CD14-positive monocyte (primary cell): ENCODE data around the gene C2orf88.

- CAGE, long polyA plus RNA: no peak
These were observed 28.4 kb downstream of the ANKAR start for GRCh38 chr2:189702680-189703442.

DNA sequence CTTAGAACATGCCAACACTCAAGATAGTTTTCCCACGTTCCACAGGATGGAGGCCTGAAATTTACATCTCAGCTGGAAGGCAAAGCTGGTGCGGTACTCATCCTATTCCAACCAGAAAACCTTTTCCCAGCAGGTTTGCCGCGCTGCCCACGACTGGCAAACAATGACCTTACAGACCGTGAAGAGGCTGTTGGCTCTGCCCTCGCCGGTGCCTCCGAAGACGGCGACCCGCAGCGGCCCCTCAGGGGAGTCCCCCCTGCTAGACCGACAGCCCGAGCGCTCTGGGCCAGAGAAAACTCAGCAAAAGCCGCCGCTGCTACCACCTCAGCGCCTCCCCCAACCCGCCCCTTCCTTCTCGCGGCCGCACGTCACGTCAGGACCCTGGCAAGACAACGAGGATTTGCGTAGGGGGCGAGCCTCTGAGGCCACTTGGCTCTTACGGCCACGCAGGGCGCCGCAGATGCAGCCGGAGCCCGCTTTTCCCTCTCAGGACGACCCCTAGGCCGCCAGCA is 381 bp downstream of the ORMDL1 start:
- CAGE, long polyA plus RNA: no peak

DNA sequence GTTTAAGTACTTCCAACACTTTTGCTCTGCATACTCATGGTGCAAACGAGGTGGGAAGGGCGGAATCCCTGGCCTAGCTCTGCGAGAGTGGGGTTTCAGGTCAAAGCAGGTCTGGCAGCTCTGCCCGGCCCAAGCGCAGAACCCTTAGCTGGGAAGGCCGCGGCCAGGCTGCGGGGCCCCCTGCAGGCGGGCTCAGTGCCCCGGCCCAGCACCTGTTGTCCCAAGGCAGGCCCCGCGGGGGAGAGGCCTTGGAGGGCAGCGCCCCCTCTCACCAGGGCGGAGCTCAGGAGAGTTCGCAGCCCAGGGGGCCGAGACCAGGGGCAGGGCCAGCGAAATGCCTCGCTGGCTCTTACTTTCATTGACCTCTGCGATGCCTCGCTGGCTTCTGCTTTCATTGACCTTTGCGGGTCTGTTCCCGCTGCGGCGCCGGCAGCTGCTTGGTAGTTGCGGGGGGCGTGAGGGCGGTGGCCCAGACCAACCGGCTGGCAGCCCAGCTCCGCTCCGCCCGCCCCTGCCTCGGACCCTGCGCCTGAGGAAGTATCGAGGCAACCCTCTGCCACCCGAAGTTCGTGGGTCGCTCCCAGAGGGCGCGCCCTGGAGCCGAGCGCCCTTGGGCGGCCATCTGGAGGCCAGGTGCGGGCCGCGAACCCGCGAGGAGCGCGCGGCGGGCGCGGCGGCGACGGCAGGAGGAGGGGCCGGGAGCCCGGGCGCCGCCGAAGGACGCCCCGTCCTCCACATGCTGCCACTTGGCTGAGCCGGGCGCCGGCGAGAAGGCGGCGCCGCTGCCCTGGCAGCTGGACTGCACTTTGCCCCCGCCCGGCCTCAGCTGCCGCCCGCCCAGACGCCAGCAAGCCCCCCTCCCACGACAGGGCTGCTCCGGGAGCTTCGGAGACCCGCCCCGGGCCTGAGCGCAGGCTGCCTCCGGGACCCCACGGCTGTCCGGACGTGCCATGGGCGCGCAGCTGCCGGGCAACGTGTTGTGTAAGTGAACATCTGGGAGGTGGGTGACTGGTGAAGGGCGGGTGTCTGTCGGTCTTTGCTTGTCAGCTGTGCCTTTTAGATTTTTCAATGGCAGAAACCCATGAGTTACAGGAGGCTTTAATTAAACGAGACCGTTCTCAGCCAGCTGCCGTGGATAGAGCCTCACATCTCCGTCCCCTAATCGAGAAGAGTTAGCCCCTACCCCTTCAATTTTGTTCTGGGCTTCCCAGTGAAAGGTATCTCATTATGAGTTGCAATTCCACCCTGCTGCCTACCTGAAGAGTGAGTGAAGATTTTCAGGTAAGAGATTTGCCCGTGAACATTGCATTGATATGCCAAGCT is at the start of gene C2orf88:
C2orf88 (plus strand) TSS at position 735 of the 1,323 bp plus-strand sequence.
- CAGE, long polyA plus RNA: no peak

DNA sequence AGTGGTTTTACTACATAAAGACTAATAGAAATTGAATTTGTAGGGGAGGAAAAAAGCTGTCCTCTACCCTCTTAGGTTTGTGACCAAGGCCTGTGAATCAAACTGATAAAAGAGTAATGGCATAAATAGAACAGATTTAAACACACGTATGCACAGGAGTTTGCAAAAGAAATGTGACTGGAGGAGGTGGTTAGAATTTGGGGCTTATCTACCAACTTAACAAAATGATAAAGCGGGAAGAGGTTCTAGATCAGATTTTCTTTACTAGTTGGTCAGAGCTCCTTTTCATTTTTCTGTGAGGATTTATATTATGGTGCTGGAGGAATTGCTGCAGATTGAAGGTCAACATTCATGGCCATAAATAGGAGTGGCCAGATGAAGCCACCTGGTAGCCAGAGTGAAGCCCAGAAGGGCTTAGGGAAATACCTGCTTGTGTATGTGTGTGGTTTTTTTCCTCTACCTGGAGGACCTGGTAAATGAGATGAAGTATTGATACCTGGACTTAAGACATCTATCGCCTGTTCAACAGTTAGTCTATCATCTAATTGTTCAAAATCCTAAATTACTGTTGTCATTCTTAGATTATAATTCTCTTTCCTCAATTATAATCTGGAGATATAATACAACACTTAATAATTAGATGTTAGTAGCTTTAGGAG is 4.7 kb downstream of the C2orf88 start:
- CAGE, long polyA plus RNA: no peak

- CAGE, long polyA plus RNA: no peak
These were observed 9.0 kb downstream of the MFSD6 start for GRCh38 chr2:190417048-190417607.

GRCh38 chr2:190508101-190509579 is 25.9 kb downstream of the NEMP2 start:
- CAGE, long polyA plus RNA: no peak

DNA sequence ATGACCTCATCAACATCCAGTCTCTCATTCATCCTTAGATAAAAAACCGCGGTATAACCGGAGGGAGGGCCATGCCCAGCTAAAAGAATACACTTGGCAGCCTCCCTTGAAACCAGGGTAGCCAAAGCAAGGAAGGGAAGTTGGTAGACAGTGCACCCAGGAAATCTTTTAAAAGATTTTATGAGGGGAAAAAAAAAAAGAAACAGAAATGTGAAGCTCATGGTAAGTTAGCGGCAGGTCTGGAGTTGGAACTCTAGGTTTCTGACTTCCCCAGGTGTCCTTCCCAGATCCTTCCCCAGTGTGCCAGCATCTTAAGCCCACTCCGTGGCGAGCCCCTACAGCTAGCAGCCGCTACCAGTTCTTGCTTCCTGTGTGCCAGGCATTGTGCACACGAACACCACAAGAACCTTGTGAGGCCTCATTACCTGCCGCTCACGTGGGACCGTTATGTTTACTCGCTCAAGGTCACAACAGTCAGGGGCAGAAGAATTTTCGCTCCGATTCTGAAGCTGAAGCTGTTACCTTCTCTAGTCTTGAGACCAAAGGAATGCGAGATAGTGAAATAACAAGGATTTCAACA is 845 bp downstream of the NEMP2 start:
- CAGE, long polyA plus RNA: no peak

GRCh38 chr2:190537671-190538202 is 3.2 kb upstream of the NEMP2 start:
- CAGE, long polyA plus RNA: no peak

GRCh38 chr2:190655453-190656124 is 6.7 kb downstream of the NAB1 start:
- CAGE, long polyA plus RNA: no peak

GRCh38 chr2:190760415-190760777 is 111.5 kb downstream of the NAB1 start:
- CAGE, long polyA plus RNA: no peak

GRCh38 chr2:190842159-190842588 is 38.4 kb upstream of the GLS start:
- CAGE, long polyA plus RNA: no peak

DNA sequence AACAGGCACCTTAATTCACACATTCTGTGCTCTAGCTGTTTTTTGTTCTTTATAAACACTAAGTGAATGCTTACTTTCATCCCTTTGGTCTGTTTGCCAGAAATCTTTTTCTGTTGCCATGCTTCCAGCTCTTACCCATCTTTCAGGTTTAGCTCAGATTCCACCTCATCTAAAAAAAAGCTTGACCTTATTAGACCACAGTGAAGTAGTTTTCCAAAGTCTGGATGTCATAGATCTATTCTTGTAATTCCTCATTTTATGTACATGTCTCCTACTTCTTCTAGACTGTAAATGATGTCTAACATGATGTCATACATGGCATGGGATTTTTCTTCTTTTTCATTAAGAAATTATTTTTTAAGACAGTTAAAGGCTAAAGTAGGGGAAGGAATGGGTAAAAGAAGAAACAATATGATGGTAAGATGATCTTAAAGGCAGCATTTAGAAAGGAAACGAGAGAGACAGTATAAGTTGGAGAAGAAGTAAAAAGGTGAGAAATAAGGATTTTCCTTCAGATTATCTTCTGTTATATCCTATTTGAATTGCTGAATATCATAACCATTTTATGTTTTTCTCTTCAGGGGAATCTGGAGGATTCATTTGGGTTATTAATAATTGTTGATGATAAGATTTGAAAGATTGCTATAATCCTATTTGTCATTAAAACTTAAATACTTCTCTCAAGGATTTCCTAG is 11.3 kb downstream of the GLS start:
- CAGE, long polyA plus RNA: no peak

DNA sequence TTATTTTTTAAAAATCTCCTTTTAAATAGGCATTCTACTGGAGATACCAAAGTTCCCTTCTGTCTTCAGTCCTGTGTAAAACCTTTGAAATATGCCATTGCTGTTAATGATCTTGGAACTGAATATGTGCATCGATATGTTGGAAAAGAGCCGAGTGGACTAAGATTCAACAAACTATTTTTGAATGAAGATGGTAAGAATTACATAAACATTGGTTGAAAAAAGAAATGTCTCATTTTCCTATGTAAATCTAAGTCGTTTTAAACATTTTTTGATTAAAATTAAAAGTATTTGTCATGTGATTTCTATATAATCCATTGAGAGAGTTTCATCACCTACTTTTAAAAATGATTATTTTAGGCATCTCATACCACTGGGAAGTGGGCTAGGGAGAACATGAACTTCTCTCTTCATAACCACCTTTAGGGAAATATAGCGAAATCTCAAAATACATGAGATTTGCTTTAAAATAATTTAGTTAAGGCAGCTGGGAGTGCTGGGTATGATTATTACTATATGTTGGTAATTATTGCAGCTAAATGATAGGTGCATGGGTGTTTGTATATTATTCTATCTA is 24.4 kb downstream of the GLS start:
- CAGE, long polyA plus RNA: no peak

DNA sequence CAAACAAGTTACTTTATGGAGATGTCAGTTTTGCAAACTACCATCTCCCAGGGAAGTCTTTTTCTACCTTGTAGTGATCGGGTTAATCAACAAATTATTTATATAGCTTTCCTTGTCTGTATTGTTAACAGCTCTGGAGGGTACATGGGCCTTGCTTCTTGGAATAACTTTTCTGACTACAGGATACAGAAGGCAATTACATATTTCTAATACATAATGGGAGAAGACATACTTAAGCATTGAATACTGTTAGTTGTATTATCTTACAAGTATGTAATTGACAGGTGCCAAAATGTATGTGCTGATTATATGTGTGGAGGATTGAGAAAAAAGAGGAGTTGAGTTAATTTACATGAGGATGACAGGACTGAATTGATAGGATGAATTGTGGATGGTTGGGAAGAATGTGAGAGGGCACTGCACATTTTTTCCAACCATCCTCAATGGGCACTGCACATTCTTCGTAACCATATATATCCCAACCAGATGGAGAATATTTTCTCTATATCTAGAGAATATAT is 27.1 kb downstream of the GLS start:
- CAGE, long polyA plus RNA: no peak

DNA sequence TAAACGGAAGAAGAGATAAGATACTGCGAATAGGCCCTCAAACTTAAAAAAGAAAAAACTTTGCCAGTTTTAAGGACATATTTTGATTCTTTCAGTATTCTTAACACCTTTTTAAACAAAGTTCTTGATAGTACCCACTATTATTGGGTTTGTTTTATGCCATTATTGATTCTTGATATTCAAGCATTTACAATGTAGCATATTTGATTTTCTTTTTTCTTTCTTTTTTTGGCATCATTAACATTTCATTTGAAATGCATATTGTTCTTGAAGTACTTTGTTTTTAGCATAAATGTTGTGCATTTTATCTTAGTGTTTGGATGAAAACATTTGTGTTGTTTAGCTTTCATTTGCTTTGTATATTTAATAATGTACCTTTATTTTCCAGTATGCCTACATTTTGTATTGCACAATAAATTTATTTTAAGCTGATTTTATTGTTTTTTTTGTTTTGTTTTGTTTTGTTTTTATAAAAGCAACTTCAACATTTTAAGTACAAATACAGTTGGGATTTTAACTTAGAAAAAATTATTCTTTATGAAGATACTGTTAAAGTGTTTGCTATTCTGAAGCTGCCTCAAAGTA is 54.3 kb downstream of the GLS start:
- CAGE, long polyA plus RNA: no peak

DNA sequence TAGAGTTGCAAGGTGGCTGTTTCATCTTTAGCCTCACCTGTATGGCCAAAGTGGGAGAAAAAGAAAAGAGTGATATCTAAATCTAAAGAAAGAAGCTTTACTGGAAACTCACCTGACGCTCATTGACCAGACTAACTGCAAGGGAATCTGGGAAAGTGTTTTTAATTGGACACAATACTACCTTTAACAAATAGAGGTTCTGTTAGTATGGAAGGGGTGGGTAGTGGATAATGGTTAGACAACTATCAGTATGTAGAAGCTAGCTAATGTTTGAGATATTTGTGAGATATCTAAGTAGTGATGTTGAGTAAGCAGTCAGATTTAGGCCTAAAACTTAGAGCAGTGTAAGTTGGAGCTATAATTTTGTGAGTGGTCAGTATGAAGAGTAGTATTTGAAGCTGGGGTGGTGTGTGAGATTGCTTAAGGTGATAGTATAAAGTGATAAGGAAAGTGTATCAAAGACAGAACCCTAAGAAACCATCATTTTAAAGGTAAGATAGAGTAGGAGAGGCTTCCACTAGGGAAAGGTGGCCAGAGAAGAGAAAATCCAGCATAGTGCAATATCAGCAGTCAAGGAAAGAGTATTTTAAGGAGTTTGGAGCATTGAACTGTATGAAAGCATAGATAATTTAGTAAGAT is 62.4 kb downstream of the GLS start:
- CAGE, long polyA plus RNA: no peak

DNA sequence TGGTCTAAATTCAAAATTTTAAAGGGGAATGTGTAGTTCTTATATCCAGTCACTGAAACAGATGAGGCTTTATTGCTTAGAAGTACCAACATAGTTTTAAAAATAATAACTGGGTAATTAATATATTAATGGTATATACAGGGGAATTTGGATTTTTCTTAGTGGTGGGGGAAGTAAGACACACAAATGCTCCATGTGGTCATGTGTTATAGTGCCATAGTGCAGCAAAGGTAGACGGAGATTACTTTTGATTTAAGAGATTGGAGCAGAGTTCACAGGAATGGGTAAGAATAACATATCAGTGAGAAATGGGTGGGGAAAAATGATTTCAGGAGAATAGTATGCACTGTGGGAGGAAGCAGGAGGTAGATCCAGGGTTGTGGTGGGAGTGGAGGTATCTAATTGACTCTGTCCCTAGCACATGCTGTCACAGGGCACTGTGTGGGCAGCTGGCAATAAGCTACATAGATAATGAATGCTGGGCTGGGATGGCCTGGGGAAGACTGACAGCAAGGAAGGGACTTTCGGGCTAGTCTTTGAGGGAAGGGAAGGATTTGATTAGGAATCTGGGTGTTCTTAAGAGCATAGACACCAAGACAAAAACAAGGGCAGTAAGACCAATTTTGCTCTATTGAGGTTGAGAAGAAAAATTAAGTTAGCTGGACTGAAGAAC is 65.3 kb downstream of the STAT1 start:
- CAGE, long polyA plus RNA: no peak

DNA sequence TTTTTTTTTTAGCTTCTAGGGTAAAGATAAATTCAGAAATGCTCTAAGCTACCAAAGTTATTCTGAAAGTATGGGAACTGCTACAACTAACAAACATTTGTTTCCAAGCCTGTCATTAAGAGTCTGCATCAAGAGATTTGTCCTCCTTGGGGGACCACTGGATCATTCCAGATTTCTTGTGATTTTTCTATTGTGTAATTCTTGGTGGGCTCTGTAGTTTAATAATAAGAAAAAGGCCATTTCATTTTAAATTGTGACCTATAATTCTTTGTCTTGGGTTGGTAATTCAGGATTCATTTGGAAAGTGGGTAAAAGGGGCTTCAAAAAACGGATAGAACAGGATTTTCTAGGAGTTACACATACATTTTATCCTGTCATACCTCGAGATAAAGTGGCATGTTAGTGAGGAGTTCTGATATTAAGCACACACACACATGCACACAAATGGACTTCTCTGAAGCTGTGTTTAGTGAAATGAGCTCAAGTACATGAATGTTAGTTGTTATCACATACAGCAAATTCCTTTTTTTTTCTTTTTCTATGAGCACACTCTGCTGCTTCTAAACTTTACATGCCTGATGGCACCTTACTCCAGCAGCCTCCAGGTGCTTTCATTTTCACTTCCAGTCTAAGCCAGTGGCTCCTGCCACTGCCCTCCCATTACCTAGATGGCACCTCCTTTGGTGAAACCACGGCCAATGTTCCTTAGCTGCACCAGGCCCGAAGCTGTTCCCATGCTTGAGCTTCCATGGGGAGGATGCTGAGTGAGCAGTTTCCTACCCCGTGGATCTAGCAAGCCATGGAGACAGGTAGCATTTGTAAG is 49.9 kb downstream of the STAT1 start:
- CAGE, long polyA plus RNA: no peak

DNA sequence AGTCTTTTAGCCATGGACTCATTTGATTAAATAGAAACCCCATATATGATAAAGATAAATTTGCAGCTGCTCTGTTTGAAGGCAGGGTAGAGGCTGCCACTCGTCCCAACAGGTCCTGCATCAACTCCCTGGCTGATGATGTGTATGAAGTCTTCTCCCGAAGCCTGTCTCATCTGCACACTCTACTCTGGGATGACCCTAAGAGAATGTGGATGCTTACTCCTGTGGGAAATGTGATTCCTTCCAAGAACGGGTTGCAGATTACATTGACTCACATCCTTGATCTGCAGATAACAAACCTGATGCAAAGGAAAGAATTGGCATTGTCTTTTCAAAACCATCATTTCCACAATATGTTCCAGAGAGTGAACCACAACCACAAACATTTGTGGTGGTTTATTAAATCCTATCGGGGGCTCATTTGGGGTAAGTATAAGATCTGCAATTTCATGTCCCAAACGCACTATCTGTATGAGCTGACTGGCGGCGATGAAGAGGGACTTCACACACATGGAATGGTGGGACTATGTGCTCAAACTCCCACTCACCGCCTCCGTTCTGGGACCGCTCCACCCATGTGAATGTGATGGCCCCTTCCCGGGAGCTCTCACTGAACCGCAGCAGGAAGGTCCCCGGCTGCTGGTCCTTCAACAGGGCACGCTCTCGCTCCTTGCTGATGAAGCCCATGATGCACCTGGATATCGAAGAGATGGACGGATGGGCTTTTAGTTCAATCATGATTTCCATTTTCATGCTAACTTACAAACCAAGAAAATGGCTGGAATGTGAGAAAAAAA is 35.5 kb downstream of the STAT1 start:
- CAGE, long polyA plus RNA: no peak

DNA sequence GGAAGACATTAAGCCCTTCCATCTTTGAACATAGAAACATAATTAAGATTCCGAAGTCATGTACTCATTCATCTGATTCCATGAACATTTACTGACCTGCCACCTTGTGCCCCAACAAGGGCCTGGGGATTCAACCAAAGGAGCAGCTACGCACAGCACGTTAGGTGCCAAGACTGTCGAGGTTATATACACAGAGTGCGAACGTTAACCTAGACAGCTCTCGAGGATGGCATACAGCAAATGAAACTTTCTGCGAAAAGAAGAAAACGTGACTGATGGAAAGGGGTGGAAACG is 595 bp downstream of the STAT1 start:
- CAGE, long polyA plus RNA: no peak